Mesenchymal stem cell of the bone marrow (primary cell): ENCODE results near the genes KCNMB2, CCDC39 and DNAJC19.

- CAGE, long polyA plus RNA = no peak
Measured at GRCh38 chr3:177194771-177196040, 2.1 kb downstream of the TBL1XR1 start.

DNA sequence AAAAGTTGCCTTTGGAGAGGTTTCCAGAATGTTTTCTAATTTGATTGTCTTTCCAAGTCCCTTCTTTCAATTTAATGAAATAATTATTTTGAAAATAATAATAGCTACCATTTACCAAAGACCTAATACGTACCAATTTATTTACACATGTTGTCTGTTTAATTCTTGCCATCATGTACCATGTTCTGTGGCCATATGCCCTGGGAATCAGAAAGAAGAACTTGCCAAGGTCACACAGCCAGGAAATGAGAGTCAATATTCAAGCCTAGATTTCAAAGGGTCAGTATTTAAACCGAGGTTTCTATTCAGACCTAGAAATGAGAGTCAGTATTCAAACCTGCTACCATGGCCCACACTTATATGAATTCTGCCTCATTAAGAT is 103.5 kb upstream of the TBL1XR1 start:
- CAGE, long polyA plus RNA = no peak

DNA sequence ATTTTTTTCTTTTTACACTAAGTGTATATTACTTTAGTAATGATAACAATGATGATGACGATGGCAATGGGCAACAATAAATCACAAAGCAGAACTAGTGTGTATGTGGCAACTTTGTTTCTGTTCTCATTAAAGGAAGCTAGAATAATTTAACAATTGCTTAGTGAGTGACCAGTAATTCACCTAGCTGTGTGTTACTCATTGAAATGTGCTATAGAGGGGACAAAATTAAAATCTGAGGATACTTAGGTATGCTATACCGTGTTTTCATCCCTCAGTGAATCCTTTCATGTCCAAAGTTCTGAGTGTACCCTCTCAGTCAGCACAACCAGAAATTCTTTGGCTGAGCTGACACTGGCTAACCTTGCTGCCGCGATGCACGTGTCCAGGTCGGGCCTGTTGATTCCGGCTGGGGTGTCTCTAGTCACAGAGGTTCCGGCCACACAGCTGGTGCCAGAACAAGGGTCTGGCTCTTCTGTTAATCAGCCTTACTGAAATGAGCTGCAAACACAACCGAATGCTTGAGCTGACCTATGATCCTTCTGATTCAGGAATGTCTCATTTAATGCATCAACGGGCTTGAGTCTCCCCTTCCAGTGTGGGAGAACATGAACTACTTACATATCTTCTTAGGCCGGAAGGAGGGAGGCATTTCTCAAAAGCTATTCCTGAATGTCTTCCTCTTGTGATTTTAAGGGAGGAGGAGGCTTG is 318.7 kb upstream of the TBL1XR1 start:
- CAGE, long polyA plus RNA = no peak

DNA sequence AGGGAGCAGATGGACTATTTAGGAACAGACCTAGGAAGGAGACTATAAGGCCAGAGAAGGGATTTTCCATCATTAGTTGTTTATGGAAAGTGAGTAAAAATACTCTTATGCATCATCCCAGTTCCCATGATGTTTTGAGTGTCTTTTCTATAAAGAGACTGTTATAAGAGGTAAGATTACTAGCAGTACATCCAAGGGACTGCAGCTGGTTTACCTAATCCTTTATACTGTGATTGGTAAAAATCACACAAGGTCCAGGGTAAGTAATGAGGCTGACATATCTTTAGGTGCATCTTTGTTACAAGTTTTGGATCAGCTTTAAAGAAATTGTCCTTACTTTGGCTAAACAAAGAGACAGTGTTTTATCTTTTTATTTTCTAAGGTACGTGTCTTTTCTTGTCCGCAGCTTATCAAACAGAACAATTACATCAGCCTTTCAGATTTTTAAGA is 477.9 kb upstream of the KCNMB2 start:
- CAGE, long polyA plus RNA = no peak

DNA sequence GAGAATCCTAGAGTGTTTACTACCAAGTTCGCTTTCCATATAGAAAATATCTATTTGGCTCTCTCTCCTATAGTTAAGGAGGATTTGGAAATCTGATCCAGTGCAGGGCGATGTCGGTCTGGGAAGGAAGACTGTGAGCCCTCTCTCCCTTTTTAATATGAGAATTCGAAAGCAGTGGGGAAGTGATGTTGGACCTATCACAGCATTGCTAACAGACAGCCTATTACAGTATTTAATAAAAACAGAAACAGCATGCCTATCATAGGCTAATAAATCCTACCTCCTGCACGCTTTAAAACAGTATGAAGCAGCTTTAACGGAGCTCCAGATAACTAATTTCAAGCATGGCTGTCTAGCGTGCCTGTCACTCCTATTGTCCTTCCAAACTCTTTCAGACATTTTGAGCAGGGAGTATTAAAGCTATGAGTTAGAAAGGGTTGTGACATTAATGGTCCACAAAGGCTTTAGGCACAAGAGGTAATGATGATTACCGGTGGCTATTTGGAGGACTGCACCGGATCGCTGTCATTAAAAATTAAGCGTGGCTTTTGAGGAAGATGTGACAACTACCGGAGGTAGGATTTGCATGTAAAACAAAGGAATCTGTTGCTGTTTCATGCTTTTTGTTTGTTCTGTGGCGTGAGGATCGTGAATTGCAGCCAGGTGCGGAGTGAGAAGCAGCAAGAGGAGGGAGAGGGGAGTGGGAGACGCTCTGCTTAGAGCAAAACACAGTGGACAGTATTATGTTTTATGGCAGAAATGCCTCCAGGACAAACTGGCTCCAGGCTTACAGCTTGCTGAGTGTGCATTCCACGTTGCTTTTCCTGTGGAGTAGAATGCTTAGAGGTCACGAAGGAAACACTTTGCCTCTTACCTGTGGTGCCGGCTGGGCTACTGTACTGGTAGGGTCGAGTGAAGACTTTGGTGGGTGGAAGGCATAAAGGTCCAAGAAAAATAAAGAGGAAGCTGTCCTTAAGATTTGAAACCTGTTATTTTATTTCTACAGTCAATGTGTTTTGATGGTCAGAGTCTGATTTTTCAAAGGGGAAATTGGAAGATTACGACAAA is at the start of gene KCNMB2:
Gene KCNMB2, plus strand, starts transcription at position 300 of the 1,068 bp plus-strand sequence.
- CAGE, long polyA plus RNA = no peak

DNA sequence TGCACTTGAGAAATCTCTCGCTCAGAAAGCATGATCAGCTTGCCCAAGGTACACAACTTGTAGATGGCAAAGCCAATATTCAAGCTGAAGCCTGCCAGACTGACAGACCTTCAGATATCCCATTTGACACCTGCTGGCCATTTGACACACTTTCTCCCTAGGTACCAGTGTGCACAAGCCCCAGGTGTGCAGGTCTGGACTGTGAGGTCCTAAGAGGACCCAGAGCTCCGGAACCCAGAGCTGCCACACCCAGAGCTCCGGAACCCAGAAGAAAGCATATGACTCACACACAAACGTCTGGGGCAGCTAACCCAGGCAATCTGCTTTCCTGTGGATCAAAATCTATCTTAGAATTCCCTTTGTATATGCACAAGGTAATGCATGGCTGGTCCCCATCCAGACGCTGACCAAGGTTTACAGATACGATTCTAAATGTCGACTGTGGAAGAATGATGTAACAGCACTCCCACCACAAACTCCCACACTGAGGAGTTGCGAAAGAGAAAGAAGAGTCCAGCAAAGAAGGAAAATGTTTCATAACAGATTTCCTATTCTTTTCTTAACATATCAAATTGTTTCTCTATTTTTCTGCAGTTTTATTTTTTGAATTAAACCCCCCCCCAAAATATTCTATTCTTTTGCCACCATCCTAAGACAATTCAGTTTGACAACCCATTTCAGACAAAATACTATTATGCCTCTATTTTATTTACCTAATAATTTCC is 15.7 kb downstream of the KCNMB2 start:
- CAGE, long polyA plus RNA = no peak

DNA sequence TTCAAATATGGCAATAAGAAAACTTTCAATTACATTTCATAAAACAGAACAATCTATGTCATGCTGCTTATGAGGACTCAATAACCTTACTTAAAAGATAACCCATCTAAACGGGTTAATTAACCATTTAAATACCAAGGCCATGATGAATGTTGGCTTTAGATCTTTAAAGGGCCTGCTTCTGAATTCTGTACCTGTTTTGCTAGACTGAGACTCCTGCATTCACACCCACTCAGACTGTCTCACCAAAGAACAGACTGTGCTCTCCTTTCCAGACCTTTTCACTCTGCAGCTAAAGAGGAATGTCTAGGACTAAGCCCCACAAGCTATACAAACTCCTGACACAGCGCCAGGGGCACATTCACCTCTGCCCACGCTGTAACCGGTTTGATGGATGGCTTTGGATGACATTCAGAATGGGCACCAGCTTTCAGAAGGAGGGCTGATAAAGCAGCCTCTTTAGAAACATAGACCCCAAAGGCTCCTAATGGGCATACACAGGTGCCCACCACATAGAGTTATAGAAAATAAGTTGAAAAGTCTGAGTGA is 200.0 kb downstream of the KCNMB2 start:
- CAGE, long polyA plus RNA = no peak

DNA sequence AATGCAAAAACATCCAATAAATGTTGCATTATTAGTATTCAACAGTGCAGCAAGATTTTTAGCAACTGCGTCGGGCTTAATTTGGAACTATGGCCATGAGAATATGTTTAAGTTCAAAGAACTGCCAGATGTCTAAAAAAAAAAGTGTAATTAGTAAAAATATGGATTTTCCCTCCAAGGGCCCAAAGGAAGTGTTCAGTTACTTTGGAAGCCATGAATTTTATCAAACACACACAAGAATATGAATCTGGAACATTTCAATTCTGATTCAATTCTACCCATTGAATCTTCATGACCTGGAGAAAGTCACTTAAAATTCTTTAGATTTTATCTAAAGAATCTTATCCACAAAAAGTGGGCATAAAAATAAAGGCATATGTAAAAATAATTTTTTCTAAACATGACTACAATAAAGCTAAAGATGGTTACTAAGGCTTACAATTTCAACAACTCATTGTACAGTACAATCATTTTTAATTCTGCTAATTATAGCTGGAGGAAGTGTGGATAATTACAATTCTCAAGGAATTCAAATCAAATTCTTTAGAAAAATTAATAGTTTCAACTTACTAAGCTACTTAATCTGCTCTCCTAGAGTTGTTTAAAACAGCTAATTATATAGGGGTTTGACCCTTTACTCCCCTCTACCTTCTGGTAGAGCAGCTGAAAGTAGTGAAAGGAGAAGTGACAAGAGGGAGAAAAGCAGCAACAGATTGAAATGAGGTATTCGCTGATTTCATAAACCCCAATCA is 53.1 kb downstream of the ZMAT3 start:
- CAGE, long polyA plus RNA = no peak

- CAGE, long polyA plus RNA = no peak
Measured at GRCh38 chr3:179323159-179323574, 336 bp downstream of the ZNF639 start.

DNA sequence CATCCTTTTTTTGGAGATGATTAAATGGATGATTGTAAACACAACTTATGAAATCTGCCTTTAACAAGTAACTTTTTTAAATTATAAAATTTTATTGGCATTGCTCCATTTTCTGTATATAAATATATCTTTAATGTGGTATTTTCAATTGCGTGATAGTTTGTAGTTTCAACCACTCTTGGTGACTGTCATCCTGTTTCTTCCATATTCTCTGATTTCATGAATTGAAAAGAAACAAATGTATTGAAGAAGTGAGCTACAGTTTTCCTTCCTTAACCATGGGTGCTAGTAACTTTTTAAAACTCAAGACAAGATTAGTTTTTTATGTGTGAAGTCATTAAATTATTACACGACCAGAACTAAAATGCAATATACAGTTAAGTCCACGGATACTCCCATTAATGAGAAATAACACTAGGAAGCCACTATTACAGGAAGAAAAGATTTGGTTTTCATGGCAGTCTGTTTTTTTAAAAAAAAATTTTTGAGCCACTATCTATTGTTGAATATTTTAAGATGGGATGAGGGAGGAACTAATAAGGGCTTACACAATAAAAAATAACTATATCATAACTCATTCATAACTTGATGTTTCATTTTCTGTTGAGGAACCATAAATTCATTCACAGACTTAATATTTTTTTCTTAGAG is 11.8 kb downstream of the ZNF639 start:
- CAGE, long polyA plus RNA = no peak

GRCh38 chr3:179346106-179346564 is 1.4 kb upstream of the MFN1 start:
- CAGE, long polyA plus RNA = no peak

DNA sequence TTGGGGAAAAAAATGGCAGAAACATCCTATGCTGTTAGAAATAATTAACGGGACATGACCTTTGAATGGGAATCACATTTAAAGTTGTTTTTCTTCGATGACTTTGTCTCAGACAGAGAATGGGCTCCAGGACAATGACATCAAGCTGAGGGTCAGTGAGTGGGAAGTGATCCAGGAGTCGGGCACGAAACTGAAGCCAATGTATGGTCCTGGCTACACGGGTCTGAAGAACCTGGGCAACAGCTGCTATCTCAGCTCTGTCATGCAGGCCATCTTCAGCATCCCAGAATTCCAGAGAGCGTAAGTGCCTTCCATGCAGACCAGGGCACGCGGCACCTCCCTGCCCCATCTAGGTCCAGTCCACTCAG is 68.4 kb downstream of the USP13 start:
- CAGE, long polyA plus RNA = no peak

- CAGE, long polyA plus RNA = no peak
Measured at GRCh38 chr3:180161719-180162261, 125.1 kb upstream of the PEX5L start.

GRCh38 chr3:180679270-180680370 is at the start of gene CCDC39:
TSS of gene CCDC39 (minus strand) at chr3:180679489.
- CAGE, long polyA plus RNA = no peak

- CAGE, long polyA plus RNA = no peak
Measured at GRCh38 chr3:180988952-180990211, at the start of gene DNAJC19. TSS of gene DNAJC19 (minus strand) at chr3:180989736.

DNA sequence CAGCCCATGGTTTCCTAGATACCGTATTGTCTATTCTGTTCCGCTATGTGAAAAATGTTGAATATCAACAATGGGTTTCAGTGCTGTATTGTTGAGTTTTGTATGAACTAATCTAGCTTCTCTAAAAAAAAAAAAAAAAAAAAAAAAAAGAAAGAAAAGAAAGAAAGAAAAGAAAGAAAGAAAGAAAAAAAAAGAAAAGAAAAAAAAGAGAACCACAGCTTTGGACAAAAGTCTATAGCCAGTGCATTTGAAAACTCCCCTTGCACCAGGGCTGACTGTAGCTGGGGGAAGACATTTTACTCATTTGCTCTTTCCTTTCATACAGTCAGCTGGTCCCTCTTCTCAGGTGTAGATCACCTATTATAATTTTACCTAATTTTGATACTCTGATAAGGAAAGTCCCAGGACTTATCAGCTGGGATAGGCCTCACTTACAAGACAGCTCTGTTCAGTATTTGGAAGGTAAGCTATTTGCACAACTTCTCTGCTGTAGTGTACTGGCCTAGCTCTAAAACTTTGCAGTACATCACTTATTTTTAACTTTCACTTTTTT is 101.4 kb upstream of the SOX2 start:
- CAGE, long polyA plus RNA = no peak

- CAGE, long polyA plus RNA = no peak
Measured at GRCh38 chr3:181712560-181713888, 1.3 kb downstream of the SOX2 start.

DNA sequence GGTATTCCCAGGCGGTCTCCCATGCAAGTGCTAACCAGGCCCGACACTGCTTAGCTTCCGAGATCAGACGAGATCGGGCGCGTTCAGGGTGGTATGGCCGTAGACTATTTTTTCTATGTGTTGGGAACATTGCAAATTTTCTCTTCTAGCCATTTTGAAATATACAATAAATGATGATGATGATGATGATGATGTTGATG is 111.1 kb downstream of the SOX2 start:
- CAGE, long polyA plus RNA = no peak

DNA sequence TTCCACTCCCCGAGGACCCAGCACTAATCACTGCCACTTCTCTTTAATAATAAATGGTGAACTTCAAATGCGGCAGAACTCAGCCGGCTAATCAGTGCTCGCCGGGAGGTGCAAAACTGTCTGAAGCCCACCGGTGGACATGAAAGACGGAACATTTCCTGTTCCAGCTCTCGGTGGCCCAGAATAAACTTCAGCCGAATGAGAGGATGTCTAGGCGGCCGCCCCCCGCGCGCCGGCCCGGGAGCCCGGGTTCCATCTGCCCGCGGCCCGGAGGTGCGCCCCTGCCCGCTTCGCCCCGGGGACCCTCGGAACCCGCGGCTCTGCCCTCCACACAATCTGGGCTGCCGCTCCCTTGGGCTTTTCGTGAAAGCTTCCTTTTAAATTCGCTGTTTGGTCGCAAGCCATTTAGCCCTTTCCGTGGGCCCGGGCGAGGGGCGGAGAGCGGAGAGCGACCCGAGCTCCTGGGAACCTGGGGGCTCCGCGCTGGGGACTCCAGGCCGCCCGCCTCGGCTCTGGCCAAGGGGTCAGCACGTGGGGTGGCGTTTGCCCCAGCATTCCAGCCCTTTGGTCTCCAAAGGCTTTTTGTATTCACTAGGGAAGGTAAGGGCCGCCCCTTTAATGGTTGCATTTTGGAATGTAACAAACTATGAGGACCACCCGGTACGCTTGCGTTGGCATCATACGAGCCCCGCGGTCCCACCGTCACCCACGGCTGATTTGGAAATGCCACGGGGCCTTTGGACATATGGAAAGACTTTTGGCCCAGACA is 110.6 kb upstream of the ATP11B start:
- CAGE, long polyA plus RNA = no peak

DNA sequence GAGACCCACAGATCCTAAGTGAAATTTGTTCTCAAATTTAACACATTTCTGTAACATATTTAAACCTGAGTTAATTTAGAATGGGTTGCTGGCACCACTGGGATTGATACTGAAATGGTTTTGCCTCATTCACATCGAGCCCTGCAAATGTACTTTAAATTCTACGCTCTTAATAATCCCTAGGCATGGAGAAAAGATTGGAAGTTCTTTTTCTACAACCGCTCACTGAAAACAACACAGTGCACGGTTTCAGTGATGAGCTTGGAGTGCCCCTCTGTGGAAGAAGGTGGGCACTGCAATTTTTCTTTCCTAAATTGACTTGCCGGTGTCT is 109.9 kb upstream of the ATP11B start:
- CAGE, long polyA plus RNA = no peak